Measurements from ENCODE around the gene NT5M.

GRCh38 chr17:17203020-17203618 is 3.0 kb downstream of the PLD6 start:
- PRO-cap = no peak

DNA sequence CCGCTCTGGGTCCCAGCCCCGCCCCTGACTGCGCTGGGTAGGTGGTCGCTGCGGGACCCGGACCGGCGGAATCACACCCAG is 165 bp downstream of the FLCN start:
- PRO-cap = no peak

GRCh38 chr17:17302821-17303449 is at the start of gene NT5M:
TSS of gene NT5M (plus strand) at chr17:17303373.
- PRO-cap = bidirectional peak, plus-strand start at chr17:17303331, minus-strand start at chr17:17303055

GRCh38 chr17:17303450-17304300 is 502 bp downstream of the NT5M start:
- PRO-cap = no peak

- PRO-cap = unidirectional peak, plus-strand start at chr17:17352408; unidirectional peak, plus-strand start at chr17:17352439
Measured at GRCh38 chr17:17351851-17352786, 48.9 kb downstream of the NT5M start.

DNA sequence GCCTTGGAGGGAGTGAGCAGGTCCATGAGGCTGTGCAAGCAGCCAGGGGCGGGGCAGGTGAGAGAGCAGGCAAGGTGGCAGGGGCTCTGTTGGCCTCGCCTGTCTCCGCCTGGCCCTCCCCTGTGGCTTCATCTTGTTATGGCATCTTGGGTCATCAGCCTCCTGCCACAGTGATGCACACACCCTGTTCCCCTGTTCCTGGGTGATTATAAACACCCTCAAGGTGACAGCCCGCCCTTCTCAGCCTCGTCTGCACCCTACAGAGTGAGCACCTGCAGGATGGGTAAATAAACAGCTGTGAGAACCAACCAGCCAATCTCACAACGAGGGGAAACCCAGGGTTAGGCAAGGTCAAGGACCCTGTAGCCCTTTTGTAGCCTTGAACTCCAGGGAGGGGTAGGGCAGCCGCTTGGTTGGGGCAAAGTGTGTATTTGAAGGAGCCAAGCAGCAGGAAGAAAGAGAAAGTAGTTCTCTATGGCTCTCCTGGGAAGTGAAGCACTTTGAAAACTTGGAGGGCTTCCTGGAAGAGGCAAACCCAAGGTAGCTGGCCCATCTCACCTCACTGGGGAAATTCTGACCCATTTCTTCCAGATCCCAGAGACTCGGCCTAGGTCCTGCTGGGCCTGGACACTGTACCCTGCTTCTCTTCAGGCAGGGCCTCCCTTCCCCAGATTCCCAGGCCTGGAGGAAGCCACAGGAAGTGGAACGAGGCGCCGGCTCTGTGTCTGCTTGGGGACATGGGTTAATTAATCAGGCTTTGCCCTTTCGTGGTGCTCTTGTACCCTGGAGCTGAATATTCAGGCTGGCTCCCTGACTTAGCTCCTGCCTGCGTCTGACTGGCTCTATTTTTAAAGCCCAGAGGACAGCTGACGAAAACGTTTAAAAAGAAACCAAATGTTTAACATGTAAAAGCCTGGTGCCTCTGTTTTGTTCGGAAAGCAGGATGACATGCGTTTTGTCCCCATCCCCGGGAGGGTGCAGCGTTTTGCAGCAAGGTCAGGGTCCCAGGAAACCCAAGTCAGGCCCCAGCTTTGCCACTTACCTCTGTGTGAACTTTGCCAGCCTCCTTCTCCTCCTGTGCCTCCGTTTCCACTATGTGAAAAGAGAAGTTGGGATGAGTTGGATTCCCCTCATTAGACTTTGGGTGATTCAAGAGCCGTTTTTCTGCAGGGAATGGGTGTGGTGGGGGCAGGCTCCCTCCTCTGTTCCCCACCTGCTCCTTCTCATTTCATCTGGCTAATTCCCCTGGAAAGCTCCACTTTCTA is 60.9 kb downstream of the NT5M start:
- PRO-cap = no peak

GRCh38 chr17:17385181-17386074 is 82.3 kb downstream of the NT5M start:
- PRO-cap = no peak

- PRO-cap = unidirectional peak, plus-strand start at chr17:17391816
Measured at GRCh38 chr17:17391482-17392130, 85.2 kb upstream of the MED9 start.

DNA sequence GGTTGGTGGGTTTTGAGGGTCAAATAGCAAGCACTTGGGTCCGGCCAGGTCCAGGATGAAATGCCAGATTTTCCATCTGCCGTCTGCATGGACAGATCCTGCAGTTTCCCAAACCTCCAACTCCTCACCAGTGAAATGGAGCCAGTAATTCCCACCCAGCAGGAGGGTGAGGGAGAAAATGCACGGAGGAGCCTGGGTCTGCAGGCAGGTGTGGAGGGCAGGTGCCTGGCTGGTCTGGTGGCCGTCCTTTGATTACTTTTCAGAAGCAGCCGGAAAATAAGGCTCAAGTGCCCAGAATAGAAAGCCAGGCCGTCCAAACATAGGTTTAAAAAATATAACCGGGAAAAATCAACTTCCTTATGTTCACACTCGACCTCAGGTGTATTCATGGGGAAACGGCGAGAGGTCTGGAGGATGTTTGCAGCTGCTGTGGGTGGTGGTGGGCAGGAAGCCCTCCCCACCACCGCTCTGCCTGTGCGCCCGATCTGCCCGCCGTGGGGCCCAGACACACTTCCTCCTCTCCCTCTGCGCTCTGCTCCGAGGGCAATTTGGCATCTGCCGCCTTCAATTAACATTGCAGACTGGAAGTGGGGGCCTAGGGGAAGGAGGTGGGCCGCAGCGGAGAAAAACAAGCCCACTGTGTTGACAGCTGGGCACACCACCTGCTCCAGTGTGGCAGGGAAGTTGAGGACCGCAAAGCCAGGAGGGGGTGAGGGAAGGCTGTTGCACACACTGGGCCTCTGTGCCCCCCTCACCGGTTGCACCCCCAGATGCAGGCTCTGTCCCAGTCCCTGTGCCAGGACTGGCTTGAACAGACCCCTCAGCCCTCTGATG is 73.1 kb upstream of the MED9 start:
- PRO-cap = unidirectional peak, minus-strand start at position 409 of the sequence

GRCh38 chr17:17537798-17538208 is 41.6 kb upstream of the RASD1 start:
- PRO-cap = no peak

DNA sequence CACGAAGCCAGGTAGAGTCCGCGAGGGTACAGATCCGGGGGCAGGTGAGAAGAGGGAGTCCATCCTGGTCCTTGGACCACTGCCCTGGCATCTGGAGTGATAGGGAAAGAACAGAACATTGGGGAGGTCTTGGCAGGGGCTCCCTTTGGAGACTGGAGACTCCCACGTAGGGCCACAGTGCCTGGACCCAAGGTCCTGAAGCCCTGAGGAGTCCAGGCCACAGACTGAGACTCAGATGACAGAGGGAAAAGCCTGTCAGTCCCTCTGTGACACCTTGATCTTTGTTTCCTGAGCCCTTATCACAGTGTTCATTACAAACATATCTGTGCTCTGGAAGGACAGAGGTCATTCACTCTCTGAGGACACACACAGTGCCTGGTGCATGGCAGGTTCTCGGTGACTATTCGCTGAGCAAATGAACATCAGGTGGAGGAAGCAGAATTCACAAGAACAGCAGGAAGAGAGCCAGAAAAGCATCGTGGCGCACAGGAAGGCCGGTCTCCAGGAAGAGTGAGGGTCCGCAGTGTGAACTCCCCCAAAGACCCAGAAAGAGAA is 20.6 kb downstream of the PEMT start:
- PRO-cap = no peak

DNA sequence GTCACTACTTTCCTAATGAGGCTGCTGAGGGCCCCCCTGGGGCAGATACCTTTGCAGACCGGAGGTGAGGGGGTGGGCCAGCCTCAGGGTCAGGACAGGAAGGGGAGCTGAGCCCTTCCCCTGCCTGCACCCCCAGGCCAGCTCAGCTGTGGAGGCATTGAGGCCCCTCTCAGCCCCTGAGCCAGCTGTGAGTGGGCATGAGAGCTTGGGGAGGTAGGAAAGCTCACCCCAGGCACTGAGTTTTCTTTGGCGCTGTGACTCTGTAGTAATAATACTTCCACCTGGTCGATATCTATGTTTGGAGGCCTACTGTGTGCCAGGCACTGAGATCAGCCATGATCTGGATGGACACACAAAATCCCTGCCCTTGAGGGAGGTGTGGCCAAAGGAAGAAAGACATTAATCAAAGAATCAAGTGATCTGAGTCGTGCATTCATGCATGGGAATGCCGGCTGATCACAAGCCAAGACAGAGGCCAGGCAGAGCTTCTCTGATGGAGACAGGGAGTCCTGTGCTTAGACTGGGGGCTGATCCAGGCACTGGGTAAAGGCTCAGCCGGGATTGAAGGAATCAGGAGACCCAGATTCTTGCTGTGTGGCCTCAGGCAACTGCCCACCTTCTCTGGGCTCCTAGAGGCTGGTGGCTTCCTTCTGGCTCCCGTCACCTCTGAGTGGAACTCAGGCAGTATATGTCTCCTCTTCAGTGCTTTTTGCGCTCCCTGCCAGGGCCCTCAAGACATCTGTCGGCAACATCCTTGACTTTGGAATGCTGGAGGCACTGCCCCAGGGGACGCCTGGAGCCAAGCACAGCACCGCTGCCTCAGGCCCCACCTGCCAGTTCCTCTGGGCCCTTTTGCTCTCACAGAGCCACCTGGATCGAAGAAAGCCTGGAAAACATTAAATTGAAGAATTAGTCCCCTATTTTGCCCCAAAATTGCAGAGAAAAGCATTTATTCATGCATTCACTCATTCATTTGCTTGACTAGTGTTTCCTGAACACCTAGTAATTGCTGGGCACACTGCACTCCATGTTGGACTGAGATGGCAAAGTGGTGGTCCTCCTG is 17.6 kb downstream of the RAI1 start:
- PRO-cap = unidirectional peak, plus-strand start at position 461 of the sequence

DNA sequence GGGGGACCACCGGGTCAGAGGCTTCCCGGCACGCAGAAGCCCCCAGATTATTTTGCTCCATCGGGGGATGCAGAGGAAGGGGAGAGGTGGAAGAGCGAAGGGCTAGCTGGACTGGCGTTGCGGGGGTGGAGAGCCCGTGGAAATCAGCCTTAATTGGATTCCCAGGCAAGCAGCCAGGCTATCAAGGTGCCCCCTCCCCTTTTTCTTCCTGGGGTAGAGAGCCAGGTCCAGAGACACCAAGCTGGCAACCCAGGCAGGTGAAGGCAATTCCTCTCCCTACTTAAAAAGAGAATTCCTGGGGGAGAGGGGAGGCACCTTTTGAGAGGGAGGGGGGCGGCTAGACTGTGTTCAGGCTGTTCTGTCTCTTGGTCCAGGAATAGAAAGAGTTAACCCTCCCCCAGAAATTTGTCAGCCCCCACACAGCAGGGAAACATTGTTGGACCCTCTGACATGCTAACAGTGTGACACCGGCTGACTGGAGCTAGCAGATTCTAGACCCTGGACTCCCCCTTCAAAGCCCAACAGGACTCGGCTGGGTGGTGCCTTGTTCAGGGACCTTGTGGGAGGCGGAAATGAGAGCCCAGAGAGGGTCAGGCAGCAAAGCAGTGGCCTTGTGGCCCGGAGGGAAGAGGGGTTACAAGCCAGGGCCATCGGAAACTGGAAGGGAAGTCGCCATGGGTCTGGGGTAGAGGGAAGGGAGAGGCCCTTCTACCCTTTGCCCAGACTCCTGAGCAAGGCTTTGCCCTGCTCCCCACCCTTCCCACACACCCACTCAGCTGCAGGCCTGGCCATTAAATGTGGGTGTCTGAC is 44.5 kb downstream of the RAI1 start:
- PRO-cap = no peak

- PRO-cap = no peak
Measured at GRCh38 chr17:17749767-17750415, 68.6 kb downstream of the RAI1 start.

DNA sequence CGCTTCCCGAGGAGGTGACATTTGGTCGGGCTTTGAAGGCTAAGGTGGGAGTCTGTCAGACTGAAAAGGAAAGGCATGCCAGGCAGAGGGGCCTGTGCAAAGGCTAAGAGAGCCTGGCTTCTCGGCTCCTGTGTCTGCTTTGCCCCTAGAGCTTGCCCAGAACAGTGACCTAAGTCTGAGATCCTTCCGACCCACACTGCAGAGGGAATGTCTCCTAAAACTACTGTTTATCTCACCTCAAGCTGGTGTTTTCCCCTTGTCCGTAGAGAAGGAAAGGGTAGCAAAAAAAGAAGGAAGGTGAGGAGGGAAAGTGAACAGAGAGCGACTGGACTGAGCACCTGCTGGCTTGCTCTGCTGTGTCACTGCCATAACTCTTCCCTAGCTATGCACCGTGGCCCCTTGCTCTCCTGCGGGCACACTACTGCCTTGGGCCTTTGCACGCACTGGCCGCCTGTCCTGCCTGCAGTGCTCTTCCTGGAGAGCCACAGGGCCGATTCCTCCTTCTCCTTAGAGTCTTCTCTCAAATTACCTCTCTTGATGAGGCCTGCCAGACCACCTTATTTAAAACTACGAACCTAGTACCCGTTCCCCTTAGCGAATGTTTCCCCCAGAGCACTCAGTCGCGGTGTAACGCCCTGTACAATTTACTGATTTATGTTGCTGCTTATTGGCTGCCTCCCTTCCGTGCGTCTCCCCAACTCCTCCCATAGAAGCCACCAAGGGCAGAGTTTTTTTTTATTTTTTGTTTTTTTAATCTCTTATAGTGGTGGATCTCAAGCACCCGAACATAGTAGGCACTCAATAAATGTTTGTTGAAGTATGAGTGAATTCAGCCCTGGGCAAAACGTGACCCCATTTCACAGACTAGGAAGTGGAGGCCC is 70.2 kb downstream of the RAI1 start:
- PRO-cap = unidirectional peak, minus-strand start at position 600 of the sequence; unidirectional peak, minus-strand start at position 618 of the sequence

DNA sequence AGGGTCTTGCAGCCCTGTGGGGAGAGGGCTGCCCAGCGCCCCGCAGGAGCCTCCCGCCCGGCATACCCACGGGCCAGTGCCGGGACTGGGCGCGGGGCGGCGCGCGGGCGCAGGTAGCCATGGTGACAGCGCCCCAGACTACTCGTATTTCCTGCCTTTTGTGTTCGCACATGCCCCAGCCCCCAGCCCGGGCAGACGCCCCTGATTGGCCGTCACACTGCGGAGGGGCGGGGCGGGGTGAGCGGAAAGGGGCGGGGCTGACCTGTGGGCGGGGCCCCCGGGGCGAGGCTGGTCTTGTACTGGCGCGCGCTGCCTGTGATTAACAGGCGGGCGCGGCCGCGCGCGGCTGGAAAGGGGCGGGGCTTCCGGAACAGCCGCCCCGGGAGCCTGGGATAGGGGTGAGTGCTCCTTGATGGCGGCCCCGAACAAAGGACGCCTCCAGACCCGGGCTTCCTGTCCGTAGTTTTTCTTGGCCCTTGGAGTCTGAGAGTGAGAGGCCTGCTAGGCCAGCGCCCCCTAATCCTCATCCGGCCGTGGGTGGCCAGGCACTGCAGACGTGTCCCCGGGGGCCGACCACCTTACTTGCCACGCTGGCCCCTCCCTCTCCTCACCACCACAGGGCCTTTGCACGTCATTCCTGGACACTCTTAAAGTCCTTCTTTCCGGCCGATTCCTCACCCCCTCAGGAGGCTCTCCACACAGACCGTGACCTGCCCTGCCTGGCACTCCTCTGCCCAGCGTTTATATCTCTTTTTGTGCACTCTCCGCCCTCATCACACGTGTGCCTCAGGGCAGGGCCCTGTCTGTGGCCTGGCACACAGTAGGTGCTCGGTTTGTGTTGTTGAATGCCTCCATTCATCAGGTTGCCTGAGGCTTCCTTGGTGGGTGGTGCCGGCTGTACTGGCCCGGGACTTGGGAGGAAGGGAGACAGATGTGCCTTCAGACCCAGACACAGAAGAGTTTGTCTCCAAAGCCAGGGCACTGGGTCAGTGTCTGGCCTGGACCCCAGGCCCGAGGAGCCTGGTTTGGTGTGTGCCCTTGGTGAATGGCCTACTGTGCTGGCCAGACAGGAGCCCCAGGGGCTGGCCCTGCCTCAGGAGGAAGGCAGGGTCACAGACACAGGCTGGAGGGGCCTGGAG is 71.2 kb downstream of the RAI1 start:
- PRO-cap = bidirectional peak, plus-strand start at position 318 of the sequence, minus-strand start at position 135 of the sequence

- PRO-cap = no peak
Measured at GRCh38 chr17:17781127-17781767, 55.5 kb downstream of the SREBF1 start.

GRCh38 chr17:17792482-17793652 is 43.9 kb downstream of the SREBF1 start:
- PRO-cap = no peak

- PRO-cap = no peak
Measured at GRCh38 chr17:17807742-17808243, 29.0 kb downstream of the SREBF1 start.

DNA sequence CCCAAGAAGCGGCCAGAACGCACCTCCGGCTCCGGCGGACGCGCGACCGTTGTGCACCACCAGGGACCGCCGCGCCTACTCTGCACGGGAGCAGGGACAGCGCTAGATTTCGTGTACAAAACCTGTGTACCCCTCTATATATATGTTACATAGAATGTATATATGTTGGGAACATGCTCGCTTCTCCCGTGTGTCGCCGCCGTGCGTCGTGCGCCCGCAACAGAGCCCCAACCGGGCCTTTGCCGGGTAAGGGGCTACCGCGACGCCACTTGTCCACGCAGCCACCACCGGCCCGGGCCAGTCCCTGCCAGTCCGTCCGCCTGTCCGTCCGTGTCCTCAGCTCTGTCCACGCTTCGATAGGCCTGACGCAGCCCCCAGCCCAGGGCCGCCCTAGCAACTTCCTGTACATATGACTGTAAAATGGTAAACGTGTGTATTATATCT is 26.0 kb downstream of the SREBF1 start:
- PRO-cap = no peak

All from bronchial lymph node (tissue), 1 donor.